Measurements from ENCODE around the genes ZNF180 and CLPTM1.

GRCh38 chr19:44499853-44501044 is at the start of gene ZNF180:
Gene ZNF180 (minus strand): TSS chr19:44500522.
- PRO-cap: bidirectional peak, plus-strand start at chr19:44500295, minus-strand start at chr19:44500217; bidirectional peak, plus-strand start at chr19:44500628, minus-strand start at chr19:44500538

GRCh38 chr19:44571381-44571608 is 41.8 kb upstream of the CEACAM20 start:
- PRO-cap: no peak

GRCh38 chr19:44617596-44618023 is 4.2 kb downstream of the IGSF23 start:
- PRO-cap: no peak

- PRO-cap: no peak
Observed at GRCh38 chr19:44640552-44640966, 3.2 kb upstream of the PVR start.

DNA sequence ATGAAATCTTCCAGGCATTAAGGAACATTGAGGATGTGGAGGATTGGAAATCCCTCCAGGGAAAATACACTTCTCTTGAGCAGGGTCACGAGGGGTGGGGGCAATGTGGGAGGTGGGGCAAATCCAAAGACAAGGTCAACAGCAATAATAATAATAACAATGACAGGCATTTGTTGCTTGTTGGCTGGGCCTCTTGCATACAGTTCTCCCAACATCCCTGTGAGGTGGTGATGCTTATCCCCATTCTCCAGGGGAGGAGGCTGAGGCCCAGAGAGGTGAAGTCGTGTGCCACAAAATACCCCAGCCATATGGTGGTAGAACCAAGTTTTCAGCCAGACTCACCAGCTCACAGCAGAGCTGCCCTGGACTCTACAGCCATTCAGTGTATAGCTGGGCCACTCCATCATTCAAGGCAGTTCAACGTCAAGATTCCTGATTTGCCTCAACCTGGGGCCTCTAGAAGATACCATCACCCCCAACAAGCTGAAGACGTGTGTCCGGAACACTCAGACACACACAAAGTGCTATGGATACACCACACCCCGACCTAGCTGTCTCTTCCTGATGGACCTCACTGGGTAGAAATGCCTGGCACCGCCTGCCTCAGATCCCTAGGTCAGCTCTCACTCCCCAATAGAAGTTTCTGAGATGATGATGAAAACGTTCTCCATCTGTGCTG is 4.4 kb upstream of the CEACAM19 start:
- PRO-cap: no peak

DNA sequence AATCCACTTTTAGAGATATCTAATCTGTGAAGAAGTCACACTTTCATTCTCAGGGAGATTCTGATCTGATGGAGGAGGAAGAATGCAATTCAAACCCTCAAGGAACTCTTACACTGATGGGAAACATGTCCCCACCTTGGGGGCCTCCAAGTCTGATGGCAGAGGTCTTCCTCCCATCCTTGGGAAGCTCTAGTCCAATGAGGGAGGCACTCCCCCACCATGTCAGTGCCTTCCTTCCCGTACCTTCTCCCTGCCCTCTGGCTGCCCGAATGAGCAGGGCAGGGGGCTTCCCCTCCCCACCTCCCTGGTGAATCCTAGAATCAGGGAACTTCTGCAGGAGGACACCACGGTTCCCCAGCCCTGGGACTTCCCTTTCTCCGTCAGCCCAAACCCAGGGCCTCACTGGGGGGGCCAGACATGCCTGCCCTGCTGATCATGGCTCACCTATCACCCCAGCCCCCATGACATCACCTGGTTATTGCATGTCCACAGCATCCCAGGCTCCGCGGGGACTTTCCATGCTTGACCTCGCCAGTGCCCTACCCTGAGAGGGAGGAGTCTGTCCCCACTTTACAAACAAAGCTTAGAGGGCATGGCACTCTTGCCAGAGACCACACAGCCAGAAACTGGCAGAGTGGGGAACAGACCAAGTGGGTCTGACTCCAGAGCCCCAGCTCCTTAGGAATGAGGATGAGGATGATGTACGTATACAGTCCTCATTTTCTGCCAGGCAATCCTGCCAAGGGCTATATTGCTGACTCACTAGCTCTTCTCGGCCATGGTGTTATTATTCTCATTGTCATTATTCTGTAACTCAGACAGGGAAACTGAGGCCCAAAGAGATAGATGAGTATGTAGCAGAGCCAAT is 9.7 kb upstream of the BCL3 start:
- PRO-cap: bidirectional peak, plus-strand start at position 622 of the sequence, minus-strand start at position 404 of the sequence

GRCh38 chr19:44740222-44740833 is 8.2 kb upstream of the BCL3 start:
- PRO-cap: no peak

GRCh38 chr19:44755744-44756165 is 7.2 kb downstream of the BCL3 start:
- PRO-cap: no peak

GRCh38 chr19:44870033-44870656 is 20.9 kb upstream of the TOMM40 start:
- PRO-cap: no peak

DNA sequence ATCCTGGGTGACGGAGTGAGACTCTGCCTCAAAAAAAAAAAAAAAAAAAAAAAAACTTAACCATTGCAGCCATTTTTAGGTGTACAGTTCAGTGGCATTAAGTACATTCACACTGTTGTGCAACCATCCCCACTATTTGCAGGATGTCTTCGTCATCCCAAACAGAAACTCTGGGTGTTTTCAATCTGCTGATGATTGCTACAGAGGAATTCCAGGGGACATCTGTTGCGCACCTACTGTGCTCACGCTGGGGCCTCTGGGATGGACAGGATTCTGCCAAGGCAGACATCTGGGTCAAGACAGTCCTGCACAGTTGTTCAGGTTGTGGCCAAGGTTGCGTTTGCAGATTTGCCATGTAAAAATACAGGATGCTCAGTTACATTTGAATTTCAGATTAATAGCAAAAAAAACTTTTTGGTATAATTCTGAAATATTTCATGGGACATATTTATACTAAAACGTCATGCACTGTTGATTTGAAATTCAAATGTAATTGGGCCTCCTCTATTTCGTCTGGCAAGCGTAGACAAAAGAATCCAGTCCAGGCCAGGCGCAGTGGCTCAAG is 2.3 kb upstream of the APOC4 start:
- PRO-cap: no peak

- PRO-cap: bidirectional peak, plus-strand start at chr19:44955010, minus-strand start at chr19:44954926; bidirectional peak, plus-strand start at chr19:44955393, minus-strand start at chr19:44955239
Observed at GRCh38 chr19:44954290-44955477, at the start of gene CLPTM1. Gene CLPTM1 (plus strand): TSS chr19:44955380.

- PRO-cap: no peak
Observed at GRCh38 chr19:44955478-44956021, 370 bp downstream of the CLPTM1 start.

GRCh38 chr19:45016916-45017495 is 15.7 kb downstream of the RELB start:
- PRO-cap: no peak

DNA sequence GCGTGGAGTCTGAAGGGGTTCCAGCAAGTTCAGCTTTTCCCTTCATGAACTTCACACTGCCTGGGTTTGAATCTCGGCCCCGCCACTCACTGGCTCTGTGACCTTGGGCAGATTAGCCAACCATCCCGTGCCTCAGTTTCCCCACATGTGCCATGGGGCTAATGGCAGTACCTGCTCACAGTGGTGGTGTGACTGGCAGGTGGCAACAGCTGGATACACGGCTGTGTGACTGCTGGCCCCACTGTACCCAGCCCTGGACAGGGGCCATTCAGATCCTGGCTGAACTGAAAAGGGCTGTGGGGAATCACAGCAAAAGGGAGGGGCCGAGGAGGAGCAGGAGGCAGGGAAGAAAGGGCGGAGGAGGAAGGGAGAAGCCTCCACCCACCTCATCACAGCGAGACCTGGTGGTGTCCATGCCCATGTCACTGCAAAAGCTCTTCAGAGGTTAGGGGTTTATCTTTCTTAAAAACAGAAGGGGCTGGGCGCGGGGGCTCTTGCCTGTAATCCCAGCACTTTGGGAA is 7.4 kb downstream of the TRAPPC6A start:
- PRO-cap: no peak

GRCh38 chr19:45404673-45404975 is 245 bp downstream of the PPP1R13L start:
- PRO-cap: no peak

- PRO-cap: no peak
Observed at GRCh38 chr19:45406832-45407588, 566 bp downstream of the POLR1G start.

DNA sequence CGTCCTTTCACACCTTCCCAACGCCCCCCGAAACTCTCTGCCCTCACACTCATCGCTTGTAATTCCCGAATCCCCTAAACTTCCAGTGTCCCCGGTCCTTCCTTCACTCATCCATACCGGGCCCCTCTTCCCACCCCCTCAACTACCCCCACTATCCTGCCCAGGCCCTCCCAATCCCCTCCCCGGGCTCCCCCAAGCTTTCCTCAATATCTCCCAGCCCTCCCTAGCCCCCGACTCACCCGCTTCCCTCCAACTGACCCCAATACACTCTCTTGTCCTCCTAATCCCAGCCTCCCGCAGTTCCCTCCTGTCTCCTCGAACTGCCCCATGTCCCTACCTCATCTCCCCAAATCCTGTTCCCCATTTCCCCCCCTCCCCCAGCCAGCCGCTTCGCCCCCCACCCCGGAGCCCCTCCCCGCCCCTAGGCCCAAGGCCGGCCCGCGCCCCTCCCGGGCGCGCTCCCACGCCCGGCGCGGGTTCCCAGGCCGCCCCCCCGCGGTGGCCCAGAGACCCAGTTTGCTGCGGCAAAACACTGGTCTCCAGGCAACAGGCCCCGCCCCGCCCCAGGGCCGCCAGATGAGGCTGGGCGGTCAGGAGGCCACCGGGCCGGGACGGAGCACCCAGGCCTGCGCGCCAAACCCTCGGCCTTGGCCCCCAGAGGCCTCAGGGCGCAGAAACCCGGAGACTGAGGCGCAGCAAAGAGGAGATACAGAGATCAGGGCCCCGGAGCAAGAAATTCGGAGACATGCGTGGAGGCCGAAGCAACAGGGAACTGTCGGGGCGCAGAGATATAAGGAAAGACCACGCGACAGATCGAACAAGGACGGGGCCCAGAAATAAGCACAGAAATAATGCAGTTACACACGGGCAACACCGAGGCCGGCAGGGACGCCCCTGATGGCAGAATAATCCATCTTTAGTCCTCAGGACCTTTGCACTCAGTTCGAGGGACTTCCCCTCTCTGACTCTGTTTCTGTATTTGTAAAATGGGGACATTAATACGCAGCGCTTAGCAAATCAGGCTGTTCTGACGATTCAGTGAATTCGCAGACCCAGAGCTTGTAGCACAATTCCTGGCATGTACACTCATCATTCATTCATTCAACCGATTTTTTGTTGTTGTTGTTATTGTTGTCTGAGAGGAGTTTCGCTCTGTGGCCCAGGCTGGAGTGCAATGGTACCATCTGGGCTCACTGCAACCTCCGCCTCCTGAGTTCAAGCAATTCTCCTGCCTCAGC is 20.6 kb upstream of the ERCC1 start:
- PRO-cap: bidirectional peak, plus-strand start at position 575 of the sequence, minus-strand start at position 500 of the sequence

GRCh38 chr19:45448859-45449403 is 18.9 kb upstream of the FOSB start:
- PRO-cap: no peak

- PRO-cap: no peak
Observed at GRCh38 chr19:45472250-45472419, 4.3 kb downstream of the FOSB start.

DNA sequence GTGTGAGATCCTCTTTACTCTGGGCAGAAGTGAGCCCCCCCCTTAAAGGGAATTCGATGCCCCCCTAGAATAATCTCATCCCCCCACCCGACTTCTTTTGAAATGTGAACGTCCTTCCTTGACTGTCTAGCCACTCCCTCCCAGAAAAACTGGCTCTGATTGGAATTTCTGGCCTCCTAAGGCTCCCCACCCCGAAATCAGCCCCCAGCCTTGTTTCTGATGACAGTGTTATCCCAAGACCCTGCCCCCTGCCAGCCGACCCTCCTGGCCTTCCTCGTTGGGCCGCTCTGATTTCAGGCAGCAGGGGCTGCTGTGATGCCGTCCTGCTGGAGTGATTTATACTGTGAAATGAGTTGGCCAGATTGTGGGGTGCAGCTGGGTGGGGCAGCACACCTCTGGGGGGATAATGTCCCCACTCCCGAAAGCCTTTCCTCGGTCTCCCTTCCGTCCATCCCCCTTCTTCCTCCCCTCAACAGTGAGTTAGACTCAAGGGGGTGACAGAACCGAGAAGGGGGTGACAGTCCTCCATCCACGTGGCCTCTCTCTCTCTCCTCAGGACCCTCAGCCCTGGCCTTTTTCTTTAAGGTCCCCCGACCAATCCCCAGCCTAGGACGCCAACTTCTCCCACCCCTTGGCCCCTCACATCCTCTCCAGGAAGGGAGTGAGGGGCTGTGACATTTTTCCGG is 5.9 kb downstream of the FOSB start:
- PRO-cap: no peak

All from bronchus (tissue), 1 donor.